Type B pancreatic cell (in vitro differentiated cells): ENCODE results near the genes RPS19, ATP1A3, ZNF526 and GSK3A.

GRCh38 chr19:41792269-41793023 lies 3.9 kb upstream of the CEACAM3 start:
- PRO-cap, result no peak

GRCh38 chr19:41859283-41860365 lies at the start of gene RPS19:
RPS19 (plus strand) TSS chr19:41860255.
- PRO-cap, result bidirectional peak, plus-strand start at chr19:41859826, minus-strand start at chr19:41859688; bidirectional peak, plus-strand start at chr19:41860255, minus-strand start at chr19:41860115

- PRO-cap, result bidirectional peak, plus-strand start at chr19:41860848, minus-strand start at chr19:41860736; bidirectional peak, plus-strand start at chr19:41861228, minus-strand start at chr19:41860904
Measured at GRCh38 chr19:41860672-41861708, 935 bp downstream of the RPS19 start.

DNA sequence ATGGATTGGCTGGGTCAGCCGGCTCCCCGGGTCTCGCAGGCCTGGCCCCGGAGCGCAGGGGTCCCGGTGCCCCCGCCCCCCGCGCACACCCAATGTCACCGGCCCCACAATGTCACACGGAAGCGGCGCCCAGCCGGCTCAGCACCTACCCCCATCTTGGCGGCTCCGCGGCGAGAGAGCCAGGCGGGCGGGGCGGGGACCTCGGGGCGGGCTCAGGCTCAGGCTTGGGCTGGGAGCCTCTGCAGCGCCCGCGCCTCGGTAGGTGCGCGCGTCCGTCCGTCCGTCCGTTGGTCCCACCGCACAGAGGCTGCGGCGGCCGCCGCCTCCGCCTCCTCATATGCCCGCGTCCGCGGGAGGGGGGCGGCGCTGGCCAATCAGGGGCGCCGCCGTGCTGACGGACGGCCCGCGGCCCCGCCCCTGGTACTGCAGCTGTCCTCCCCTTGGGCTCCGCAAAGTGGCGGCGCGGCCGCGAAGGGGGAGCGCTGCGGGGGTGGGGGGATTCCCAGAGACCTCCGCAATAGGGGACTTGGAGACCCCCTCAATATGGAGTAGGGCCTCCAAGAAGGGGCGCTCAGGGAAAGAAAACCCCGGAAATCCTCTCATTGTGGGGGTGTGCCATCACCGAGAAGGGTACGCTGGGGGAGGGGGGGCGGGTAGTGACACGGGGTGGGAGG lies at the start of gene ATP1A3:
Gene ATP1A3, minus strand, starts transcription at position 309 of the 674 bp plus-strand sequence.
- PRO-cap, result no peak

DNA sequence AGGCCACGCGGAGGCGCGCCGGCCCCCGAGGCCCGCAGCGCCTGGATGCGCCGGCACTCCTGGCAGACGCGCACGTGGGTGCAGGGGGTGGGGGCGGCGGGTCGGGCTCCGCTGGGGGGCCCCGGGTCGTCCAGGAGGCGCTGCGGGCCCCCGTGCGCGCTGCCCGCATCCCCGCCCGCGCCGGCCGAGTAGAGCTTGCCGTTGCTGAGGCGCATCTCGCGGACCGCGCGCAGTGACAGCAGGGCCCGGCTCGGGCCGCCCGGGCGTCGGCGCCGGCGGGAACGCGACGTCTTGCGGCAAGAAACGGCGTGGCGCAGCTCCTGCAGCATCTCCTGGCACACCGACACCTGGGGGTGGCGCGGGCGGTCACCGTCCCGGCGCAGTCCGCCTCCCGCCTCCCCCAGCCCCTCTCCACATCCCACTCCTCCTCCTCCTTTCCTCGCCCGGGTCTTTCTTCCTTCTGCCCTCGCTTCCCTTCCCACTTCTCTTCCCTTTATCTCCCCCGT lies 5.0 kb upstream of the ATP1A3 start:
- PRO-cap, result no peak

DNA sequence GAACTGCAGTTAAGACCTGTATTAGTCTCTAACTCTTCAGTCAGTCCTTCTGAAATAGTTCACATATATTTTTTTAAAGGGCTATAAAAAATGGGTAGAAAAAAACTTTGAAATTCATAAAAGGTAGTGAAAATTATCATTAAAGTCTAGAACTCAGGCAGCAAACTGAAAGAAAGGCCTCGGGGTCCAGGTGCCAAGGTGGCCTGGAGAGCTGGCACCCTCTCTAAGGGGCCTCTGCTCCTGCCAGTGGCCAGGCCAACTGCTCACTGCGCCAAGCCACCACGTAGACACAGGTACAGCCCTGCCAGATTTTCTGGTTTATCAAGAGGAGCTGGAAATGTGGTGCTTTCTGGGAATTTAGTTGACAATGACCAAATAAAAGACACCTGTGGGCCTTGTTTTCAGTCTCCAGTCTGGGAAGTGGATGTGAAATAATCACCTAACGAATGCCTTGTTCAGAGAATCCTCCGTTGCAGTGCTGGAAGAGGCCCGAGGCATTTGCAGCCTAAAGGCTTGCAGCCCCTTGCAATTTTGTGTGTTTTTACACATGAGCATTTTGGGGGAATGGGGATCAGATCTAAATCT lies 22.8 kb downstream of the ZNF574 start:
- PRO-cap, result no peak

- PRO-cap, result no peak
Measured at GRCh38 chr19:42207655-42208473, 9.6 kb downstream of the DEDD2 start.

GRCh38 chr19:42219643-42220695 lies at the start of gene ZNF526:
ZNF526 (plus strand) TSS chr19:42220312.
- PRO-cap, result bidirectional peak, plus-strand start at chr19:42220312, minus-strand start at chr19:42220095

GRCh38 chr19:42242479-42243404 lies at the start of gene GSK3A:
GSK3A (minus strand) TSS chr19:42242602.
- PRO-cap, result bidirectional peak, plus-strand start at chr19:42242726, minus-strand start at chr19:42242576; bidirectional peak, plus-strand start at chr19:42243332, minus-strand start at chr19:42243159

GRCh38 chr19:42243405-42243993 lies 1.1 kb upstream of the GSK3A start:
- PRO-cap, result no peak

DNA sequence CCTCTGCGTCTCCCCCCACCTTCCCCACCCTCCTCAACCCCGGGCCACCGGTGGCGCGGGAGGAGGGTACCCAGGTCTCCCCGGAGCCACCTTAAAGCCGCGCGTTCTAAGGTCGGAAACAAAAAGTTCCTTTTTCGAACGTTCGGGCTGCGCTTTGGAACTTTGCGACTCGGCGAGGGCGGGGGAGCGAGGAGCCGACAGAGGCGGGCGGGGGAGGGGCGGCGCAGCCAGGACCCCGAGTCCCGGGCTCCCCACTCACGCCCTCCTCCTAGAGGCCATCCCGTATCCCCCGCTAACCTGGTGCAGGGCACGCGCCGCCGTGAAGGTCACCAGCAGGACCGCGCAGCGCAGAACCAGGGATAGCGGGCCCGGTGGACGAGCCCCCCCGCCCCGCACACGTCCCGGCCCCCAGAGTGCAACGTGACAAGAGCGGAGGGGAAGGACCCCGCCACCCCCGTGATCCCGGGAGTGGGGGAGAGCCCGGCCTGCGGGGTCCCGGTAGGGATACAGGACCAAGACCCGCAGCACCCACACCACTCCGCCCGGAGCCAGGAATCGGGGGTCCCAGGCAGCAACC lies 600 bp downstream of the ERF start:
- PRO-cap, result bidirectional peak, plus-strand start at position 121 of the sequence, minus-strand start at position 108 of the sequence

DNA sequence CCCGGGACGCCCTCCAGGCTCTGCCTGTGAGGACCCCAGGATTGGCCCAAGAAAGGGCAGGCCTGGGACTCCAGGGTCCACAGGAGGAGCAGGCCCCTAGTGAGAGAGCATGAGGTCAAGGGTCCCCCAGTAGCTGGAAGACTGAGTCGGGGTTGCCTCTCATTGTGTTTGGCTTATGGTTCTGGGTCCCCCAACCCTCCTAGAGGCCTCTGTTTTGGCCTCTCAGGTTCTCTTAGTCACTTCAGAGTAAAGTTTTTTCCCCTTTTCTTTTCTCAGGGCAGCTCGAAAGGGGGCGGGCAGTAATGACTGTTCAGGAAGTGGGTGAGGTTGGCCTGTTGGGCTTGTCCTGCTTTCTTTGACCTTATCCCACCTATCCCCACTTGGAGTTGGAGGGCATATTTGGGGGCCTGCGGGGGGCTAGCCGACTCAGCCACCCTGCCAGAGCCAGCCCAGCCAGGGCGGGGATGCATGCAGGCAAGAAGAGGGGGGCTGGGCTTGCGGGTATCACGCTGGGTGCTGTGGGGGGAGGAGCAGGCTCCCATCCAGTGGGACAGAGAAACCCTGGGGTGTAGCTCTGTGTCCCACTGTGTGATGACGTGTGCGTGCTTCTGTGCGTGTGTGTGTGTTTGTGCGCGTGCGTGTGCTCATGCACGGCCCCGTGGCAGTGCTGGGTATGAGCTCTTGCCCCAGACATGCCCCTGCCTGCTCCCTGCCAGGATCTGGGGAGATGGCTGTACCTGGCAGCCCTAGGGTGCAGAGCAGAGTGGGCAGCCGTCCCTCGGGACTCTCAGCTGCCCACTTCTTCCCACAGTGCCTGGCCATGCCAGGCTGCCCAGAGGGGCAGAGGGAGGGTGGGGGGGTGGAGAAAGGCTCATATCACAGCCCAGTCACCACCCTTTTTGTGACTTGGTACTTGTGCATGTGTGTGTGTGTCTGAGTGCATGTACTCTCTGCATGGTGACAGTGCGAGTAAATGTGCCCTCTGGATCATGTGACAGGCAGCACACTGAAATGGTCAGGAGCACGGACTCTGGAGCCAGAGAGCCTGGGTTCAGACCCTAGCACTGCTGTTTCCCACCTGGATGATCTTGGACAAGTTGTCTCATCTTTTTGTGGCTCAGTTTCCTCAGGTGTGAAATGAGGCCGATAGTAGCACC lies 1.6 kb downstream of the CIC start:
- PRO-cap, result no peak

- PRO-cap, result no peak
Measured at GRCh38 chr19:42275186-42275541, 6.1 kb downstream of the CIC start.

DNA sequence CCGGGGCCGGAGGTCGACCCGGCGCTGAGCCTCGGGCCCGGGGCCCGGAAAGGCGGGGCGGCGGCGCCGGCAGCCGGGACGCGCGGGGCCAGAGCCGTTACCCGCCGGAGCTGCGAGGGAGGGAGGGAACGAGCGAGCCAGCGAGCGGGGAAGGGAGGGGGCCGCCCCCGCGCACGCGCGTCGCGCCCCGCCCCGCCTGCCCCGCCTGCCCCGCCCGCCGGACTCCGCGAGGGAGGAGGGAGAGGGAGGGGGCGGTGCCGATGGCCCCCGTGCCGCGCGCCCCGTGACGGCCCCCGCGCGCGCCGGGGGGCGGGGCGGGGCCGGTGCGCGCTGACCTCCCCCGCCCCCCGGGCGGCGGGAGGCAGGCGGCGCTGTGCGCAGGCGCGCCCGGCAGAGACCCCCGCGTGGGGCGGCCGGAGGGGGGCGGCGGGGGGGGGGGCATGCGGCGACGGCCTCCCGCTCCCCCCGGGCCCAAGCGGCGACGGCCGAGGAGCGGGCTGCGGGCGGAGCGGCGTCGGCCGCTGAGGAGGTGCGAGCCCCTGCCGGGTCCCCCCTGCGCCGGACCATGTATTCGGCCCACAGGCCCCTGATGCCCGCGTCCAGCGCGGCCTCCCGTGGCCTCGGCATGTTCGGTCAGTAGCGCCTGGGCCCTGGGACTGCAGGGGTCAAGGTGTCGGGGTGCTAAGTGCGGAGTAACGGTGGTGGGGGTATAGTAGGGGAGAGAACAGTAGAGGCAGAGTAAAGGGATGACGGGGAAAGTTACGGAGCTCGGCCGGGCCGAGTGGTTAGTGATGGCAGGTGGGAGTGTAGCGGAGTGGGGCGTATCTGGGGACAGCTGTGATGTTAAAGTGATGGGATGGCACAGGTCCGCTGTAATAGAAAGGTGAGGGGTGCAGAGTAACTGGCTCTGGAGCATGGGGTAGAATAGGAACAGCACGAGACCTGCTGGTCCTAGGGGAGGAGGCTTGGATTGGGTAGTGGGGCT lies 15.4 kb downstream of the CIC start:
- PRO-cap, result no peak

DNA sequence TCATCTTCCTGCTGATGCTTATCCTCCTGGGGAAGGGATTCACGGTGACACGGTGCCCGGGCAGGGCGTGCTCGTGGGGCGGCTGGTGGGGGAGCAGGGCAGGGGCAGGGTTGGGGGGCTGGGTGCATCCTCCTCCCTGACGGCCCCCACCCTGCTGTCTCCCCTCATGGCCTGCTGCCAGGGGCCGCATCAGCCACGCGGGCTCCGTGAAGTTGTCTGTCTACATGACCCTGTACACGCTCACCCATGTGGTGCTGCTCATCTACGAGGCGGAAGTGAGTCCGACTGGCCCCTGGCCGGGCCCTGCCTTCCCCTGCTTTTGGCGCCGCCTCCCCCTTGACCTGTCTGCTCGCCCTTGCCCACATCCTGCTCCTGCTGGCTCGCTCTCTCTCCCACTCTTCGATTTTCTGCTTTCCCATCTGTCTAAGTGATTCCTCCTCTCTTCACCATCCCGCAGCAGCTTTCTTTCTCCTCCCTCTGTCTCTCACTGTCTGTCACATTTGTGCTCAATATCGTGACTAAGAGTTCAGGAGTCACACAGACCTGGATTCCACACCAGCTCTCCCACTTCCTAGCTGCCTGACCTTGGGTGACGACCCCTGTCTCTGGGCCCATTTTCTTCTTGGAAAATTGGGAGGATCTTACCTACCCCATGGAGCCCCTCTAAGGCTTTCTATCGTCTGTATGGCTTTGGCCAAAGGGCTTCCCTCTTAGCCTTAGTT lies 3.7 kb downstream of the TMEM145 start:
- PRO-cap, result no peak

DNA sequence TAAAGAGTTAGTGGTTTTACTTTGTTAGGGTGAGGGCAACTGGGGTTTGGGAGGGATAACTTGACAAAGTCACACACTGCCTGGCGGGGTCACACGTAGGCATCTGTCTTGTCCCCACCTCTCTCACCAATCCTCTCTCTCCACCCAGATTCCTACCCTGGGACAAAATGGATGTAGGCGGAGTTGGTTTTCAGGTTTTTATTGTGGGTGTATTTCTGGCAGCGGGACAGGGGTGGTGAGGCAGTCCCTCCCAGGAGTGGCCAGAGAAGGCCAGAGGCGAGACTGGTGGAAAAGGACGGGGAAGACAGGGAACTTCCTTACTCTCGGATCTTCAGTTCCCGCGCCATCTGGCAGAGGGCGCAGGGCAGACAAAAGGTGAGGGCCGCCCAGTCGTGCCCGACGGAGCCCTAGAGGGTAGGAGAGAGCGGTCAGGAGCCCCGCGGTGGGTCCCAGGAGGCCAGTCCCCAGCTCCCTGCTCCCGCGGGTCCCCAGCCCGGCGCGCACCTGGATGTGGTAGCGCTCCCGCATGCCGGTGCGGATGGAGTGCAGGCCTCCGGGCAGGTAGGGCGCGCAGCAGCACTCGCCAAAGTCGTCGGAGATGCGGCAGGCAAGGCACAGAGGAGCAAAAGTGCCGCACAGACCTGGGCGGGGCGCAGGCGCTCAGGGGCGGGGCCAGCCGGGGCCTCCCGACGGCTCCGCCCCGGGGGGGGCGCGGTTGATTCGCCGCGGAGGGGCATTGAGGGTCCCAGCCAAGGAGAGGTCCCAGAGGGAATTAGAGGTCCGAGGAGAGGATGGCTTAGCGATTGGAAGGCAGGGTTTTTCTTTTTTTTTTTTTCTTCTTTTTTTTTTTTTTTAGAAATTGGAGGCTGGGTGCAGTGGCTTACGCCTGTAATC lies 3.0 kb downstream of the CNFN start:
- PRO-cap, result bidirectional peak, plus-strand start at position 399 of the sequence, minus-strand start at position 133 of the sequence; unidirectional peak, minus-strand start at position 506 of the sequence; unidirectional peak, minus-strand start at position 600 of the sequence

DNA sequence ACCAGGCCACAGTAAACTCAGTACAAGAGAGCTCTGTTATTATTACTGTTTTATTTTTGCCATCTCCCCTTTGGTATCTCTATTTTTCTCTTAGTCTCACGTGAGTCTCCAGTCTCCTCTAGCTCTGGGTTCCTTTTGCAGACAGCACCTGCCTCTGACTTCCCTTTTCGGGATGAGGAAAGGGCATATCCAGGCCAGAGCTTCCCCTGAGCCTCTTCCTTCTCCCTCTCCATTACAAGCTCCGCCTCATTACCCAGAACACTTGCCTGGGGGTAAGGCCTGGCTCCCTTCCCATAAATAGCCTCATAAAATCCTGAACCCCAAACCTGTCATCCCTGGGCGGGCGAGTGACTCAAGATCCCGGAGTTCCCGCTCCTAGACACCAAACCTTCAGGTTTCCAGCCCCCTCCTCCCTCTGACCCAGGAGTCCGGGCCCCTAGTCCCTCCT lies 6.2 kb upstream of the CNFN start:
- PRO-cap, result no peak

DNA sequence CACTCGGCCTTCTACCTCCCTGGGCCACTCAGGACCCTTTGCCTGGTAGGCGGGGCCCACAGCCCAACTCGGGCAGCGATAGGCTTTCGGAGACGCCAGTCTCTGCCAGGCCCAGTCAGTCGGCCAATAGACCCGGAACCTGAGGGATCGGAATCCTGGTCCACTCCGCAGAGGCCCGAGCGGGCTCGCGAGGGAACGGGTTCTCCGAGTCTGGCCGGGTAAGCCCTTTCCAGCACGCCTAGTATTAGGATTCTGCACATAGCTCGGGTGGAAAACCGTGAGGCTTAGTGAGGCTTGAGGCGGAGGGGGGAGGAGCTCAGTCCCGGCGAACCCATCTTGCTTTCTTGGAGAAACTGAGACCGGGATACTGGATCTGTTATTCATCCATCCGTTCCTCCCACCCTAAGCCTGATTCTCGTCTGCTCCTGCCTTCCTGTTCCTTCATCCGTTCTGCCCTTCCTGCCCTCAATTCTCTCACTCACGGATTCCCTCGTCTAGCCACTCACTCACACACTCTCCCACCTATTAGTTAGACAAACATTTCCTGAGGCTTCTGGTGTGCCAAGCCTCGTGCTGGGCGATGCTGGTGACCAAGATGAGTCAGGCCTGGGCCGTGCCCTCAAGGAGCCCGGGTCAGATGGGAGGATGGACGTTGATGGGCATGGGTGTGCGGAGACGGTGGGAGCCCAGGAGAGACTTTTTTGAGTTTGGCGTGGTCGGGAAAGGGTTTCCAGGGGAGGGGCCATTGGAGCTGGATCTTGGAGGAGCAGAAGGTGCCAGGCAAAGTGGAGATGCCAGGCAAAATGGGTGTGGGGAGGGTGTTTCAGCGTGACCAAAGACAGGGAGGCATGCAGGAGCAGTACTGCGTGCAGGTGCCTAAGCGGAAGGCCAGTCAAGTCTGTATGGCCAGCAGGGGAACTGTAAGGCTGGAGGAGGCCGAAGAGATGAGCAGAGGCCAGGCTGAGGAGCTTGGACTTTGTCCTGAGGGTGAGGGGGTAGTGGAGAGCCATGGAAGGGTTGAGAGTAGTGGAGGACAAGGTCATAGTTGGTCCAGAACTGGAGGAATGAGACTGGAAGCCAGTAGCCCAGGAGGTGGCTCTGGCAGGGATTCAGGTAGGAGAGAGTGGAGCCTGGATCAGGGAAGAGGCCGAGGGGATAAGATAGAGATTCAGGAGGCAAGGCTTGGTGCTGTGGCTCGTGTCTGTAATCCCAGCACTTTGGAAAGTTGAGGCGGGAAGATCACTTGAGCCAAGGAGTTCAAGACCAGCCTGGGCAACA lies 7.3 kb upstream of the CNFN start:
- PRO-cap, result bidirectional peak, plus-strand start at position 168 of the sequence, minus-strand start outside the sequence

GRCh38 chr19:42422862-42423851 lies 4.0 kb downstream of the LIPE start:
- PRO-cap, result unidirectional peak, minus-strand start at chr19:42423542; bidirectional peak, plus-strand start at chr19:42423755, minus-strand start at chr19:42423542

- PRO-cap, result no peak
Measured at GRCh38 chr19:42653932-42654262, 59.2 kb upstream of the CEACAM8 start.